PC-3 (cell line): ENCODE measurements around a stretch of chr3.

DNA sequence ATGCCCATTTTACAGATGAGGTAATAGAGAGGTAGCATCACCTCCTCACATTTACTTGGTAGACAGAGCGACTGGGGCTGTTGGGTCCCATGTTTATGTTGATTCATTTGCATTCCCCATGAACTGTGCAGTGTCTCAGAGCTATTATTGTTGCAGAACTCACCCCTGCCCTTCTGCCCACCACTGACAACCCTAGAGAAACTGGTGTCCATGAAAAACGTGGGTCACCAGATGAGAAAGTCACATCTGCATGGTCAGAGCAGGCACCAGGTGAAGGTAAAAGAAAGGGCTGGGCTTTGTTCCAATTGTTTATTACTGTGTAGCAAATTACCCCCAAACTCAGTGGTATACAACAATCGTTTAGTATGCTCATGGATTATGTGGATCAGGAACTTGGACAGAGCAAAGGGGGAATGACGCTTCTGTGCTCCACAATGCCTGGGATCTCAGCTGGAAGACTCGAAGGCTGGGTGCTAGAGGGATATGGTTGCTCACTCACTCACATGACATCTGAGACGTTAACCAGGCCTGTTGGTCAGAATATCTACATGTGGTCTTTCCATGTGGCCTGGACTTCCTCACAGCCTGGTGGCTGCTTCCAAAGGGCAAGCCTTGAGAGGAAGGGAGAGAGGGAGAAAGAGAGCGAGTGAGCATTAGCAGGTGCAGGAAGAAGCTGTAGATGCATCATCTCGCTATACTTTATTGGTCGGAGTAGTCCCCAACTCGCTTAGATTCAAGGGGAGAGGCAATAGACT is 44.8 kb downstream of the LPP start:
- RAMPAGE, long total RNA, result no peak

GRCh38 chr3:188209834-188210174 is 55.8 kb downstream of the LPP start:
- RAMPAGE, long total RNA, result no peak

- RAMPAGE, long total RNA, result no peak
Observed at GRCh38 chr3:188228194-188228604, 74.2 kb downstream of the LPP start.

- RAMPAGE, long total RNA, result no peak
Observed at GRCh38 chr3:188240949-188241570, 87.1 kb downstream of the LPP start.

DNA sequence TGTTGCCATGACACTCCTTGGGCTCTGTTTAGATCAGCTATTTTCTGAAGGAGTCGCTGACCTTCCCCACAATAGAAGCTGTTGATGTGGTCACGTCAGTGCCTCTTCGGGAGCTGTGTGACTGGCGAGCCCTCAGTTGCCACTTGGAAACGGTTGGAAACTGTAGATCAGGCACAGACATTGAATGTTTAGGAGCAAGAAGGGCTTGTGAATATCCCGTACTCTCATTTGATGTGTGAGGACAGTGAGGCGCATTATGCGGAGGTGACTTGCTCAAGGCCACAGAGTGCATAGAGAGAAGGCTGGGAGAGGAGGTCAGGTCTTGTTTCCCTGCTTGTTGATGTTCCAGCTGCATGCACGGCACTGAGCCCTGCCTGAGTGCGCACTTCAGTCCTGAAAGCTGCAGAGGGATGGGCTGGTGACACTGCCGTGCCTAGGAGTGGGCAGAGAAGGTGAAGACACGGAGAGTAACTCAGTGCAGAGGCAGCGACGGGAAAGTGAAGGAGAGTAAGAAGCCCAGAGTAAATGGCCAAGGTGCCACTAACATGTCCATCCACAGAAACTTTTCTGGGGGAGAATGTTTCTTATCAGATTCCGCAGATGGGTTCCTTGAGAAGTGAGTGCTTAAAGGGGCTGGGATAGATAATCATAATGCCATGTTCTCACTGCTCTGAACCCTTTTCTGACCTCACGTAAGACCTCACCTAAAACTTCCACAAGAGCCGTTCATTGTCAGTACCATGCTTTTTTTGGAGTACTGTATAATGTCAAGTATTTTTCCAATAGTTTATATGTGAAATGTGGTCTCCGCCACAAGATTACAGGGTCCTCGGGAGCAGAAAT is 198.6 kb downstream of the LPP start:
- RAMPAGE, long total RNA, result no peak

DNA sequence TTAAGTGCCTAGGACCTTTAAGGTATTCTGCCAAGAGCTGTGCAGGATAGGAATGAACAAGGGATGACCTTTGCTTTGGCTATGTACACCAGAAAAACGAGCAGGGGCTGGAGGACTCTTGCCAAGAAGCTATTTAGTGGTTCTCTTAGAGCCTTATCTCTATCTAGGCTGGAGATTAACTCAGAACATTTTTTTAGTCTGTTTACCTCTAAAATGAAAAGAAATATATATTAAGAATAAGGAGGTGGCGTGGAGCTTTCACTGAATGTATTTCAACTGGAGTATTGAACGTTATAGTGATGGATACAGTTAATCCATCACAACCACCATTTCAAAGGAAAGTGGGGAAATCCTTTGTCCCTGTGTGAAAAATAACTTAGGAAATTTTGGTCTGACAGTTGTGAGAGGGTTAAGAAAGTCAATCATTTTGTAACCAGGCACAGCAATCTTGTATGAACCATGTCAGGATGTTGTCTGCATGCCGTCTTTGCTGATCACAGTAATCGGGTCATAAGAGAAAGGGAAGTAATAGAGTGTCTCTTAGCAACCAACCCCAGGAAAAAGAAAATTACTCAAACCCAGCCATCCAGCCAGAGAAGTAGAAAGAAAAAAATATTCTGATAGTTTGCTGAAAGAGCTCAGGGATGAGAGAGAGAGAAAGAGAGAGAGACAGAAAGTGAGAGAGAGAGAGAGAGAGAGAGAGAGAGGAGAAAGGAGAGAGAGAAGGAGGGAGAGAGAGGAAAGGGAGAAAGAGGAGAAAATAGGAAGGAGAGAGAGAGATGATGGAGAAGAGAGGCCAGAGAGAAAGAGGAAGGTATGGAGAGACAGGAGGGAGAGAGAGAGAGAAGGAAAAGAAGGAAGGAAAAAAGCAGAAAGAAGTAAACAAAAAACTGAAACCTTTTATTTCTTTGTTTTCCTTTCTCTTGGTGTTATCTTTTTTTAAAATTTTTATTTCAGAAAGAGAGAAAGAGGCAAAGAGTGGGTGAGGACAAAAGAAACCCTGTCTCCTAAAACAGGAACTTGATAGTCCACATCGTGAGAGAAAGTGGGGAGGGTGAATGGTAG is 279.3 kb downstream of the LPP start:
- RAMPAGE, long total RNA, result no peak

- RAMPAGE, long total RNA, result no peak
Observed at GRCh38 chr3:188581685-188582039, 427.7 kb downstream of the LPP start.

DNA sequence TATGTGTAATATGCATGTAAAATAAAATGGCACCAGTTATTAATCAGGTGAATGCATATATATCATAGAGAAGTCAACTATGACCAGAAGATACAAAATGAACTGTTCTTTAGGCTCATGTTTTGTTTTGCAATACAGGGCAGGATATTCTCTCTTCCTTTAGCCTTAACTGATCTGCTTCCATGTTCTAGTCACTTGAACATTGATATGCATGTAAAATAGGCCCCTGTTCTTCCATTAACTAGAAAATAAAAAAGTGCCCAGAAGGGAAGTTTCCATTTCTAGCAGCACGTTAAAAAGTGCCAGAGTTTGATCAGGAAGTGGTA is 501.0 kb downstream of the LPP start:
- RAMPAGE, long total RNA, result no peak

GRCh38 chr3:188723362-188723759 is 448.4 kb upstream of the TPRG1 start:
- RAMPAGE, long total RNA, result no peak

GRCh38 chr3:188772675-188773343 is 399.0 kb upstream of the TPRG1 start:
- RAMPAGE, long total RNA, result no peak

DNA sequence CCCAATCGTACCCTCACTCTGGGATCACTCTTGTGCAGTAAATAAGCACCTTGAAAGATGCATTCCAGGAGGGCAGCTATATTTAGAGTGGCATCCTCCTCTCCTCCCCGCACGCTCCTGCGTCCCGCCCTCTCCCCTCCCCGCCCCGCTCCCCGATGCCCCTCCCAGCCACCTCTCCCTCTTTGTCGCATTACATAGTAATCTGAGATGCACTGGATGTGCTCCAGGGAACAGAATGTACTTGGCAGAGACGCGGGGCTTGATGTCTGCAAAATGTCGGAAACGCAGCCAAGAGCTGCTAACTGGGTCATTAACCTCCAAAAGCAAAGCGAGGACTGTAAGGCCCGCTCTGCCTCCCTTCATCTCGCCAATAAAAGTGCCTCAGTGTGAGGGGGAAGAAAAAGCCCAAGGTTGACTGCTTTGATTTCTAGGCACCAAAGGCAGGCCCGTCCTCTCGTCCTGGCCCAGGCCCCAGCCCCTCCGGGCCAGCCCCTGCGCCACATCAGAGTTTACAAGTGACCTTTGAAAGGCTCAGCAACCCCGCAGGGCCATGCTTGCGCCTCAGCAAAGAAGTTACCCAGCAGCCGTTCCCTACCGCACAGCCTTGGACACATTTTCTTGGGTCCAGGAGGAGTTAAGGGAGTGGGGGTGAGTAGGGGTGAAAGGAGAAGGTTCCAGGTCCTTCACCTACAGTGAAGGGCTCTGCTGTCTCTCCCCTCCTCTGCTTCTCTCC is 223.7 kb upstream of the TPRG1 start:
- RAMPAGE, long total RNA, result no peak

DNA sequence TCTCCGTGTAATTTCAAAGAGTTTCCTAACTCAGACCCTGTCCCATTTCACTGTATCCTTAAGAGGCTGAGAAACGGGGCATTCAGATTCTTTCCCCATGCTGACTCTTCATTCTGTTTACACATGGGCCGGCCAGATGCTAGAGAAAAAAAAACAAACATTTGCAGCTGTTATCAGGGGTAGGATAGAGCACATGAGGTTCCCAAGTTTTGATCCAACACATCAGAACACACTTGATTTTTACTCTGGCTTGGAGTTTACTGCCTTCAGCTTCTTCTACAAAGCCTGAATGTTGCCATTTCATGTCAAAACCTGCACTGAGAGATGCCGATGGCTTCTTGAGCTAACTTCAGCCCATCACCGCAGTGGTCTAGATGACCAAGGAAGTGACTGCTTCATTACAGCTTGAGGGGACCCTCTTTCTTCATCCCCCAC is 215.8 kb upstream of the TPRG1 start:
- RAMPAGE, long total RNA, result no peak

- RAMPAGE, long total RNA, result no peak
Observed at GRCh38 chr3:189100654-189100879, 71.2 kb upstream of the TPRG1 start.

DNA sequence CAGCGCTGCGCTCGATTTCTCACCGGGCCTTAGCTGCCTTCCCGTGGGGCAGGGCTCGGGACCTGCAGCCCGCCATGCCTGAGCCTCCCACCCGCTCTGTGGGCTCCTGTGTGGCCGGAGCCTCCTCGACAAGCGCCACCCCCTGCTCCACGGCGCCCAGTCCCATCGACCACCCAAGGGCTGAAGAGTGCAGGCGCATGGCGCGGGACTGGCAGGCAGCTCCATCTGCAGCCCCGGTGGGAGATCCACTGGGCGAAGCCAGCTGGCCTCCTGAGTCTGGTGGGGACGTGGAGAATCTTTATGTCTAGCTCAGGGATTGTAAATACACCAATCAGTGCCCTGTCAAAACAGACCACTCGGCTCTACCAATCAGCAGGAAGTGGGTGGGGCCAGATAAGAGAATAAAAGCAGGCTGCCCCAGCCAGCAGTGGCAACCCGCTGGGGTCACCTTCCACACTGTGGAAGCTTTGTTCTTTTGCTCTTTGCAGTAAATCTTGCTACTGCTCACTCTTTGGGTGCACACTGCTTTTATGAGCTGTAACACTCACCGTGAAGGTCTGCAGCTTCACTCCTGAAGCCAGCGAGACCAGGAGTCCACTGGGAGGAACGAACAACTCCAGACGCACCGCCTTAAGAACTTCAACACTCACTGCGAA is 34.7 kb upstream of the TP63 start:
- RAMPAGE, long total RNA, result no peak

- RAMPAGE, long total RNA, result no peak
Observed at GRCh38 chr3:189766419-189766708, 135.2 kb downstream of the TP63 start.

DNA sequence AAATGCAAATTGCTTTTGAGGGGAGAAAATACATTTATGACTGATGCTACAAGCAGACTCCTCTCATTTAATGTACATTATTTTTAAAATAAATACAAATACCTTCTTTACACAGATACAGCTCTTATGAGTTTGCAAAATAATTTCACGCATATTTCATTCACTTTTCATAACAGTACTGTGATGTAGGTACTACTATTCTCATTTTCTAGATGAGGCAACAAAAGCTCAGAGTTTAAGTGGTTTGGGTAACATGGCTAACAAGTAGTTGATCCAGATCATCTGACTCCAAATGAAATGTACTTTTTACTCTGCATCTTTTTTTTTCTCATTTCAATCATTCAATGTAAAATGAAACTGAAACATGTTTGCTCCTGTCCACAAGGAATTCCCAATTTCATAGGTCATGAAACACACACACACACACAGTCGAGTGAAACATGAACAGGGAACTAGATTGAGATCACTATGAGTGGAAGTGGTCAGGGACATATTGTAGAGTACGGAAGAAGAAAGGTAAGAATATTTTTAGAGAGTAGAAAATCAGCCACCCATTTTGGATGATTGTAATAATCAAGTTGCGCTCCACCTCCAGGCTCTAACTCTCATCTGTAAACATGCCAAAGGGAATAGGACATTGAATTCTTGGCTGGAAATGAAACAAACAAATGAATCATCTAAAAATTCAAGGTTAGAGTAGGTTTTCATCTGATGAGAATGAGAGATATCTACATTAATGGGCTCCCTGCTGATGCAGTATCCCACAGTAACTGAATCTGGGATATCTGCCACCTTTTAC is 92.4 kb downstream of the CLDN1 start:
- RAMPAGE, long total RNA, result no peak

DNA sequence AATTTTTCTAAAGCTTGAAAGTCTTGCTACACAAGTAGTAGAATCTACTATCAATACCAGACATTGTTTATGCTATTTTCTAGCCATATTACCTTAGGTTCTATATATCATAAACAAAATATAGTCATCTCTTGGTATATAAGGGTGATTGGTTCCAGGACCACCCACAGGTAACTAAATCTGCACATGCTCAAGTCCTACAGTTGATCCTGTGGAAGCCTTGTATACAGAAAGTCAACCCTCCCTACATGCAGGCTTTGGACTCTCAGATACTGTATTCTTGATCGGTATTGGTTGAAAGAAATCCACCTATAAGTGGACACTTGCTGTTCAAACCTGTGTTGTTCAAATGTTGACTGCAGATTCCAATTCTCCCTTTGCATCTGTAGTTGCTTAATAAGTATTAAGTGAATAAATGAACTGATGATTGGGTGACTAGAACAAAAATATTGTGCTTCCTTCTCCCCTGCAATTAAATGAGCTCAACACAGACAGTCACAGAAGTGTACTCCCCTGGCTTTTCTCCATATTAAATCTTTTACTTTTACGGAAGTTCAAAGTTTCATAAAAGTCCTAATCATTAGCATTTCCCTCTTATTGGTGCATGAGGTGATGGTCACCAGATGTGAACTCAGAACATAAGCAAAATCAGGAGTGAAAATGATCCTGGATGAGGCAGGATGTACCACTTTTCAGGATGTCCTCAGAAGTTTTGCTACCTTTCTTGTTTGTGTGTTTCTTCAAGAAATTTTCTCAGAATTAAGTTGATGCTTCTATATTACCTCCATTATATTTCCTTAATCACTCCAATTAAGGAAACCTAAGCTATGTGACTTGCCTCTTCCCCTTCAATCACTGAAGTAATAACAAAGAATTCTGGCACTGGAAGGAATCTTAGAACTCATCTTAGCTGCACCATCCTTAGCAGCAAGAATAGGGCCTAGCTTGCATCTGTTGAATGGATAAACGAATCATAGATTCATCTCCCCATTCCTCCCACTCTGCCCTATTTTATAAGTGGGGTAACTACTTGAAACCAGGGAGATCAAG is 4.4 kb downstream of the CLDN1 start:
- RAMPAGE, long total RNA, result no peak

DNA sequence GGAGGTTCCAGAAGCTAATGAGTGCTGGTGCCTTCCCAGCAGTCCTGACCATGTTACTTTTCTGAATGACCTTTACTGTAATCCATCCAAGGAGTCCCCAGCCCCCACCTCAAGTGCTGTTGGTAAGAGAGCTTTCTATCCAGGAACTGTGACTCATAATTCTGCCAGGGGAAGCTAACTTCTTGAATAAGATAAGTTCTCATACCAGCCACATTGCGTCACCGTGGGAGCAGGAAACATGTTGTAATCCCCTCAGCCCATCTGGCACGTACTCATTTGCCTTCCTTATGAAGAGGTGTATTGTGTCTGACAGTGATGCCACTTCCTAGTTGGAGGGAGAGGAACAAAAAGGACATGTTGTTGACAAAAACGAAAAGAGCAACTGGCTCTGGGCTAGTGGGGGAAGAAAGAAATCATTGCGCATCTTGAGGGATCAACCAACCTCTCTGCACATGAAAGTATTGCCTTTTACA is 52.5 kb downstream of the IL1RAP start:
- RAMPAGE, long total RNA, result no peak

- RAMPAGE, long total RNA, result no peak
Observed at GRCh38 chr3:190586829-190587234, 72.9 kb downstream of the IL1RAP start.

- RAMPAGE, long total RNA, result no peak
Observed at GRCh38 chr3:190807503-190808335, 54.8 kb downstream of the GMNC start.